UCH-1 (cell line): ENCODE measurements around a stretch of chr6.

DNA sequence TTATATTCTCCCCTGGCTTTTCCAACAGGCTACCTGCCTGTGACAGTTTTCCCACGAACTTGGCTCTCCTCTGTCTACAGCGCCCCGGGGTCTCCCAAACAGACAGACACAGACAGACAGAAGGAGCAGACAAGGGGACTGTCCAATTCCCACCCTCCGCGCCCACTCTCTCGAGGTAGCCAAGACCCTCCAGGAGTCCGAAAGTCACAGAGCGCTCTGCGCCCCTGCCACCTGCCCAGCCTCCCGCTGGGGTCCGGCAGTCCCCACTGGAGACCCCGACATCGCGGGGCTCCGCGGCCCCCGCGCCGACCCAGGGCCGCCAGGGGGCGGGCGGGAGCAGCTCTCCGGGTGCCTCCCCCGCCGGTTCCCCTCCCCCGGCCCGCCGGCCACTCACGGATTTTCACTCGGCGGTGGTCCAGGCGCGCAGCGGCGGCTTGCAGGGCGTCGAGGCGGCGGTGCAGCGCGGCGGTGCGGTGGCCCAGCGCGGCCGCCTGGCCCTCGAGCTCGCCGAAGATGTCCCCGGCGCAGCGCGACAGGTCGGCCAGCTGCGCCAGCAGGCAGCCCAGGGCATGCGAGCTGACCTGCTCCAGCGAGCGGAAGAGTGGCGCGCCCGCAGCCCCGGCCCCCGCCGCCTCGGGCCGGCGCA is 81.4 kb upstream of the CCDC28A start:
- RRBS = 4% methylated on average over 22 of the region's 67 CpGs

DNA sequence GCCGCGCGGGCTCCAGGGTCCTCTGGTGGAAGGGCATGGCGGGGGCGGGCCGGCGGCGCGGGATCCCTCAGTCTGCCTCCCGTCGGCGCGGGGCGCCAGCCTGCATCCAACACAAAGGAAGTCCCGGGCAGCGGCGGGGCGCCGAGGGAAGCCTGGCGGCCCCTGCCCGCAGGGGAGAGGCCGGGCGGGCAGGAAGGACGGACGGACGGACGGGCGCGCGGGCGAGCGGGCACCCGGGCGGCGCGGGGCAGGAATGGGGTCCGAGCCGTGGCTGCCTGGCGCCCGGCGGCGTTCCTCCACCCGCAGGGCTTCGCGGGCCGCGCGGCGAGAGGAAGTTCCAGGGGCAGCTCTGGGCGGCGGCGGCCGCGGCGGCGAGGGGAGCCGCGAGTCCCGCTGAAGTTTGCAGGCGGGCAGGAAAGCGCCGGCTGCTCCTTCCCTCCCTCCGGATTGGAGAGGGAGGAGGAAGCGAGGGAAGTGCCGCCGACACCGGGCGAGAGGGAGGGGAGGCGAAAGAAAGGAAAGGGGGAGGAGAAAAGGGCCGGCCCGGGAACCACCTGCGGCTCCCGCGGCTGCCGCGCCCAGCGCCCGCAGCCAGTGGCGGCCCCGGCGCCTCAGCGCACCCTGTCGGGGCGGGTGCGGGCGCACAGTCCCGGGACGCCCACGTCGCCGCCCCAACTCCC is 80.7 kb upstream of the CCDC28A start:
- RRBS = 3% methylated on average over 62 of the region's 91 CpGs

DNA sequence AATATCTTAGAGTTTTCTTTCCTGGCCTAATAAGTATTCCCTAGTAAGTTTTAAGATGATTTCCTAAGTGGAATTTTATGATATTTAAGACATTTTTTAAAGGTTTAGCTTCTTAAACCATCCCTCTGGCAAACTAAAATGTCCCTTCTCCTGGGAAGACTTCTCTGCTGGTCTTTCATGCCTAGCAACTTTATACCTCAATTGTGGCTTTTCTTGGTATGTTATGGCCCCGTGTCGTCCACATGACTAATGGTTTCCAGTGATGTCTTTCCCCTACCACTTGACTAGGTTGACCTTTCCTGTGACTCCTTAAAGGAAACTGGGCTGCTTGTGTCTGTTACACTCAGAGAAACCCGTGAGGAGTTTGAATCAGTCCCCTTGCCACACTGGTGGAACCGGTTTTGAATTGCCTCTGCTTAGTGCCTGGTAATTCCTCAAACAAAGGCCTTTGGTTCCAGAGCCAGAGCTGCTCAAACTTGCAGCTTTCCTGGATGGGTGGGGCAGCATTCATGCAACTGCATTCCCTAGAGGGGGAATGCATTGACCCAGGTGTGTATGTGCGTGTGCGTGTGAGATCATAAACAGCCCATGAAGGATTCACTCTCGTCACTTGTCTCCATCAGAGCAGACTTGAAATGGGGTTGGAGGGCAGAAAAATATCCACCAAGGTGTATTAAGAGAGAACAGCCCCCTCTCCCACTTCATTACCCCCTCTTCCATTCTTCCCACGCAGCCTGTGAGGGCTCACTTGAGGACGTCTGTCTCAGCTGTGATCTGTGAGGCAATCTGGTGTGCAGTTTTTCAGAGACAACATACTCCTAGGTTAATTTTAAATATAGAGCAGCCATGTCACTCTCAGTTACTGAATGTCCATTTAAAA is 22.0 kb downstream of the ECT2L start:
- RRBS = no CpG with 5 or more reads among the region's 9 CpGs

DNA sequence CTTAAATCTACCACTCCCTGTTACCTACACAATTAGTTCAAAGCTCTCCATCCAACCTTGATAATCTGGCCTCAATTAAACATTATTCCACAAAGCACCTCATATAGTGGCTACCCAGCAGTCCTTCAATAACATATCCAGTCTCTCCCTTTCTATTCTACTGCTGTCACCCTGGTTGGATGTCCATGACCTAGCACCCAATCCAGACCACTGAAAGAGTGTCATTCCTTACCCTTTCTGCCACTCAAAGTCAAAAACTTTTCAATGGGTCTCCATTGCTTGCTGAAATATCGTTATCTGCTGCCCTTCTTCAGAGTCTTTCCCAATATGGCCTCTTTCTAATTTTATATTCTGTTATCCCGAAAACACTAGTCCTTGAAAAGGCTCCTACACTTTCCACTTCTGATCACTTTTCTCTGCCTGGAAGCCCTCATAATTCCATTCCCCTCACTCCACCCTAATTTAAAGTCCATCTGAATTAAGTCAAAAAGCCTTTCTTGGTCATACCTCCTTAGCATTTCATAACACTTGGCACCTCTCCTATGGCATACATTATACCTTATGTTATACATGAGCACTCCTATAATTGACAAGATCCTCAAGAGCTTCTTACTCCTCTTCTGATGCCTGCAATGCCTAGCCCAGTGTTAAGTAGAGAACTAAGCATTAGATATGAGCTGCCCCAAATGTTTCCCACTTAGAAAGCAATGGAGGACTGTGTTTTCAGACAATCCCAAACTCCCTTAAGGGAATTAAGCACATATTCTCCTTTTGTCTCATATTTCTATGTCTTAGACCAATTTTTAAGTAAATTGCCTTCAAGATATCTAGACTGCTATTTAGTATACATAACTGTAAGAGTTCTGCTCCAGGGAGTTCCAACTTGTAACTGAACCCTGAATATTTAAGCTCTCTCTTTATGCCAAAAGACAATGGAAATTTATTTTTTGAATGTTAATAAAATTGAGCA is 3.0 kb downstream of the REPS1 start:
- RRBS = no CpG with 5 or more reads among the region's 2 CpGs

GRCh38 chr6:138989032-138989450 is 988 bp upstream of the REPS1 start:
- RRBS = no CpG with 5 or more reads among the region's 3 CpGs

DNA sequence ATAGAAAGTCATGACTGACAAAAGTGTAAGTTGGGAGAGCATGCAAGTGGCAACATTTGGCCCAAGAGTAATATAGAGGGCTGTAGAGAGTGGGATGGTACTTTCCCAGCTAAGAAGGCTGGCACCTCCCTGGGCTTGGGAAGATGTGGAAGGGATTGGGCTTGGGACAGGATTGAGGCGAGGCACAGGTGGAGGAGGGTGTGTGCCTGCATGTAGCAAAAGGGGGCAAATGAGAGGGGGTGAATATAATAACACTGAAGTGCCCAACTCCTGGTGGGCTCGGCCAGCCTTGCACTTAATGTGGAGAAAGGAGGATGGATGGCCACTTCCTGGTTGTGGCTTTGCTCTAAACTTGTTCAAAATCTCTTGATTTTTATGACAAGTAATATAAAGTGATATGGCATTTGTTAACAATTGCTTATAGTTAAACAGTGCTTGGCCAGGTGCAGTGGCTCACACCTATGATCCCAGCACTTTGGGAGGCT is 22.8 kb downstream of the HECA start:
- RRBS = no CpG with 5 or more reads among the region's 2 CpGs

DNA sequence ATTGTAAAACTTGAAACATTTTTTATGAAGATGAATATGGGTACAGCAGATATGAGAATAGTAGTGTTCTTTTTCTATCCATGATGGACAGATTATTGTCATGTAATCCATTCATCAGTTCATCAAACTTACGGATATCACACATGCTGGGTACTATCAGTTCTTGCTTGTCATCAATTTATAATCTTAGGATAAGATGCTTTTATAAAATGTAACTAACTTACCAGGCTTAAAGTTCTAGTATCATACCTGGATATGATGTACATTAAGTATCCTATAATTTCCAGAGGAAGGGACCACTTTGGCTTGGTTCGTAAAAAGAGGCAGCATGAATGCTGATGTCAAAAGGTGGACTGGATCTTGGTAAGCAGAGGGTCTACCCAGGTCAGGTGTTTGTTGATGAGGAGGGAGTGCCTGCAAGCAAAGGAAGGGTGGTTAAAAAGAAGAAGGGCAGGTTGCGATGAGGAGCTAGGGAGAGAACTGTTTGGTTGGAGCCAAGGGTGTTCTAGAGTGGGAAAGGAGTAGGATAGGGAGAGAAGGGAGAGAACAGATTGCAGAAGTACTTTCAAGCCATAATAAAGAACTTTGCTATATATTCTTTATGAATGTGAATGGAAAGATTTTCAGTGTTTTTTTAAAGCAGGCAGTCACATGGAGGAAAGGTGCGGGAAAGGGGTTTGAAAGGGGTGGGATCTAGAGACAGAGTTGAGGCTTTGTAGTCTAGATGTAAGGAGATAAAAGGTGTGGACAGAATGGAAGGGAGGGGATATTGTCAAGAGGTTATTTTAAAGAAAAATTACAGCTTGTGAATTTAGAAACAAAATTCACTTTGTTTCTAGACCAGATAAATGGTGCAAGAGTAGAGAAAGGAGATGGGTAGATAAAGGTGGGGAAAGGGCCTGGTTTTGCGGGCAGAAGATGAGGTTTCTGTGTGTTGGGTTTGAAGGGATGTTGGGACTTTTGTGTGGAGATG is 35.6 kb downstream of the HECA start:
- RRBS = no CpG with 5 or more reads among the region's 5 CpGs

DNA sequence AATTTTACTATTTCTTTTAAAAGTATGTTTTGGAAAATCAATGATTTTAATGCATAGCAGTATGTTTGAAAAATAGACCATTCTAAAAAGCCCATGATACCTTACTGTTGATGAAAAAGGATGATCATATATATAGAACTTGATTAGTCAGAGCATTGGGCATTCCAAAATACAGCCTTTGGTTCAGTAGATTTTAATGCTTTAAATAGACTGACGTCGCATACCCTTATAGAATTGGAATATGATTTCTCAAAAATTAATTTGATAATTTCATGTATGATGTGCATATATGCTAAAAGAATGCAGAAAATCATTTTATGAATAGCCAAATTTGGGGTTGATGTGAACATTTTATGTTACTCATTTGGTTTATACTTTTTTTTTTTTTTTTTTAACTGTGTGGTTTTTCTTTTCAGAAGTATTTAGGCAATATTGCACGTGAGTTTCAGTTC is 43.3 kb downstream of the HECA start:
- RRBS = no CpG with 5 or more reads among the region's 3 CpGs

DNA sequence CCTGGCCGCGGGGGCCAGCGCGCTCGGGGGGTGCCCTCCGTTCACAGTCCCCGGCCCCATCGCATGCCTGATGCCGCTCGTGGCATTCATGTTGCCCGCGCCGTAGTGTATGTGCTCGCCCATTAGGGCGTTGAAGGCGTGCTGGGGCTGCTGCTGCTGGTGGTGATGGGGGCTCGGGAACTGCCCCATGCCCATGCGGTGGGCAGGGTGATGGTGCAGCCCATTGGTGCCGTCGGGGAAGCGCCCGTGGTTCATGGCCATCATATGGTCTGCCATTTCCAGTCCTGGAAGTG is 833 bp downstream of the CITED2 start:
- RRBS = 2% methylated on average over 5 of the region's 22 CpGs

- RRBS = no CpG with 5 or more reads among the region's 18 CpGs
These were observed 98.8 kb upstream of the CITED2 start for GRCh38 chr6:139473131-139473766.

DNA sequence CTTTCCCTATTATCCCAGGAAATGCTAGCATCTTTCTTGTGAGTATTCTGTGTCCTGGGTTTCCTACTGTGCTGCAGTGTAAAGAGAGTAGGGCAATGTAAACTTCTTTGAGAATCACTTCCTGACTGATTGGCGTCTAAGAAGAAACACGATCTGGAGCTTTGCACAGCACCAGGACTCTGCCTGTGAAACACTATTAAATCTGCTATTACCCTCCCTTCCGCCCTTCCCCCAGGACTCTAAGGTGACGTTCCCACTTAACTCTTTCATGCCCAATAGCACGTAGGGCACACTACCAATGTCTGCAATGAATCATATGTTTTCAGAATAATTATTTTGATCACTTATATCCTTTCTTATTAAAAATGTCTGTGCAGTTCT is 607.3 kb upstream of the CITED2 start:
- RRBS = no CpG with 5 or more reads among the region's 5 CpGs

GRCh38 chr6:140609917-140610269 is 1235.4 kb upstream of the CITED2 start:
- RRBS = no CpG with 5 or more reads among the region's 2 CpGs

GRCh38 chr6:141482857-141483083 is 650.0 kb upstream of the GJE1 start:
- RRBS = no CpG with 5 or more reads among the region's 4 CpGs

- RRBS = no CpG with 5 or more reads among the region's 1 CpG
These were observed 644.1 kb upstream of the GJE1 start for GRCh38 chr6:141488563-141489049.

- RRBS = no CpG with 5 or more reads among the region's 4 CpGs
These were observed 71.9 kb downstream of the VTA1 start for GRCh38 chr6:142218630-142219668.

DNA sequence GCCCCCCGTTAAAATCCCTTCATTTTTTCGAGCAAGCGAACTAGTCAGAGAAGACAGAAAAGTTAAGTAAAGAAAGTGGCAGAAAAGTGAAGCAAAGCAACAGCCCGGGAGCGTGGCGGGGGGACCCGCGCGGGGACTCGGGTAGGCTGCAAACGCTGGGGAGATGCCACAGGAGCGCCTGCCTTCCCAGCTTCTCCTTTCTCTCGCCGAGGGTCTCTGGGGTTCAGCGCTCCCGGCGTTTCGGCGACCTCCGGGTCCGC is 535 bp upstream of the ADGRG6 start:
- RRBS = 4% methylated on average over 2 of the region's 21 CpGs

- RRBS = no CpG with 5 or more reads among the region's 8 CpGs
These were observed 248.8 kb downstream of the HIVEP2 start for GRCh38 chr6:142696002-142696769.

DNA sequence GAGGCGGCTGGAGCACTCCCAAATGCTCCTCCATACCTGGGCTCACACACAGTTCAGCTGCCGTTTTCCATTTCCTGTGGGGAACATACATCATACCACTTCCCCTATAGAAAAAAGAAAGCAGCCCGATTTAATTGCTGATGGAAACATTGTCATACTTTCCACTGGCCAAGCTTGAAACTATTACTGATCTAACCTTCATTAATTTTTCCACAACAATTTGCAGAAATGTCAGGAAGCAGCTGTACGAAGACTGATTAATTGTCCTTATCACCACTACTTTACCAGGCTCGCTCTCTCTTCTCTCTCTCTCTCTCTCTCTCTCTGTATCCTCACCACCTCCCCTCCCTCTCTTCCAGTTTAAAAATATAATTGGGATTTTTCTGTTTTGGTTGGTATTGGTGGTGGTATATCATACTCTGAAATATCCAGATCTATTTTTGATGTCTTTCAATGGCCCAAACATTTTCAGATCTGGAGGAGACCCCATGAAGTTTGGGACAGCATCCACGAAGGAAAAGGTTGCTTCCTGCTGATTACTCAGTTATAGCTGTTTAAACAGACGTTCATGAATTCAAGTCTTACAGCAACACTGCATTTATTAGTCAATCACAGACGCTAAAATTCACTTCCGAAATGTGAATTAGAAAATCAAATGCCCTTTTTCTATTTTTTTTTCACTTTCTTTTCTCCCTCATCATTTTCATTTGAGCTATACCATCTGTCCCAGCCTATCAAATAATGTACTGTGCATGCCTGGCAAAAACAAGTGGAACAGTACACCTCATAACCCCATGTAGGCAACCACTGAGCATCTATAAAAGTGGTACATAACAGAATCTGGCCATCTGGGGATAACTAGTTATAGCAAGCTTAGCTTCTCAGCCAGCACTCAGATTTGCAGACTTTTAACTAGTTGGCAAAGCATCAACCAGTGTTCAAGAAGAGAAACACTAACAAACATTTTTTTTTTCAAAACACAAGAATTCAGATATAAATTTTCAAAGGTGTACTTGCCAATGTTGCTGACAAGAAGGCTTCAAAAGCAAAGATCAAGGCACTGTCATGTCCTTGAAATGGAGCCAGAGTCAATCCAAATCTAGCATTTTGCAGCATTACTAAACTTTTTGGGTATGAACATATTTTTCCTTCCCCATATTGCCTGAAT is 124.6 kb downstream of the HIVEP2 start:
- RRBS = no CpG with 5 or more reads among the region's 9 CpGs

GRCh38 chr6:142844994-142845599 is 99.9 kb downstream of the HIVEP2 start:
- RRBS = no CpG with 5 or more reads among the region's 4 CpGs

DNA sequence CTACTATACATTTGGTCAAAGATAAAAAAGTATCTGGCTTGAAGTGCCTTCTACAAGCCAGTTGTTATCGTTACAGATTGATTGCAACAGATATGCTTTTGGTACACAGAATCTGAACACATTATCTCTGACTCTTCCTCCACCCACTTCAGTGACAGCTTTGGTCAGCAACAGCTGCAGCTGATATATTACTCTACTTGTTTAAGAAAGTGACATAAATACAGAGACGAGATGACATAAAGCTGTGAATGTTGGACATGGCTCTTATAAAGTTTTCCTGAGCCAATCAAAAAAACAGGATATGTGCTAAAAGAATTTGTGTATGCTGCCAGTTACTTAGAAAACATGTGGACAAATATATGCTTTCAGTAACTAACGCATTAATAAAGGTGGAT is 77.6 kb downstream of the HIVEP2 start:
- RRBS = no CpG with 5 or more reads among the region's 3 CpGs